Kidney (tissue), 2 donors: Measurements from ENCODE around the genes TFB1M and NOX3.

GRCh38 chr6:154803356-154804163 is 70.3 kb downstream of the SCAF8 start:
- PRO-cap: no peak
- RRBS: no CpG with 5 or more reads among the region's 1 CpG

DNA sequence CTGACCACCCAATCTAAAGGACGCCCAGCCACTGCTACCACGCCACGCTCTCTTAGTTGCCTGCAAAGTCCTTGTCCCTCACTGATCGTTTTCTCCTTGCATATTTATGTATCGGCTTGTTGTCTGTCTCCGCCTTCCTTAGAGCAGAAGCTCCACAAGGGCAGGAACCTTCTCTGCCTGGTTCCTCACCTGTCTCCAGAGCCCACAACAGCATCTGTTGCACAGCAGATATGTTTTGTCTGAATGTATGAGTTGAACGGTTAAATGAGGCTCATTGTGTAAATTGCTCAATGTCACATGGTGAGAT is 96.0 kb downstream of the TIAM2 start:
- PRO-cap: no peak
- RRBS: no CpG with 5 or more reads among the region's 7 CpGs

DNA sequence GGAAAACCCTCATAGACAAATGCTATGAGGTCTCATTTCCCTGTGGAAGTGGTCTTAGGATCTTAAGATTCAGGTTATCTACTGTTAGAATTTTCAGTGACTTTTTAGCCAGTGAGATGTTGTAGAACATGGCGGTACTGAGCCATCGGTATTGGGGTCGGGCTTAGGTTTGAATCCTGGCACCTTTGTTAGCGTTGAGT is 118.7 kb upstream of the CLDN20 start:
- PRO-cap: no peak
- RRBS: no CpG with 5 or more reads among the region's 4 CpGs

DNA sequence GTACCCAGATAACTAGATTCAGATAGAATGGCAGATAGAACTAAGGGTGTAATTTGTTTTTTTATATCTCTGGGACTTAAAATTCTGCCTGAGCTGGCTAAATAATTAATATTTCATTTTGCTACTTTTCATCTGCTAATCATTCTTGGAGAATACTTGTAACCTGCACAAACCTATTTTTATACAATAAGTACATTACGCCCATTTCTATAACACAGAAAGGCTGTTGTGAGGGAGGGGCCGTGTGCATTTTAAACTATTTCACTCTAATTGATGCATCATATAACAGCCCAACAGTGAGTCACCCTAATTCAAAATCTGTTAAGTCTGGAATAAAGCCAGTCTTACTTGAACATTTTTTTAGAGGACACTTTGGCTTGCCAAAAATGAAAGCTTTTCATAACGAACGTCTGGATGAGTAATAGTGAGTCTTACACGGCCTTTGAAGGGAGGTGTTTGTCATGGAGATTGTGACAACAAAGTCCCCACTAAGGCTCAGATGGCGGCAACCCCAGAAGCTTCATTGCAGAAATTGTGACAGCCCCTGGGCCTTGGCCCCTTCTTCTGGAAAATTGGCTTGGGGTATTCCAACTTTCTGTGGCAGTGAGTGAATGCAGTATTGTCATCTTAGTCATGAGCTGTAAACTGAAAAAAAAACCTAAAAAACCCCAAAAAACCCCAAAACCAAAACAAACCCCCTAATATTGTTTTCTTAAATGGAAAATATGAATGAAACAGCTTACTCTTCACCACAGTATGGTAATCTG is 92.7 kb upstream of the CLDN20 start:
- PRO-cap: no peak
- RRBS: no CpG with 5 or more reads among the region's 6 CpGs

GRCh38 chr6:155228544-155228999 is 35.2 kb upstream of the CLDN20 start:
- PRO-cap: no peak
- RRBS: no CpG with 5 or more reads among the region's 8 CpGs

DNA sequence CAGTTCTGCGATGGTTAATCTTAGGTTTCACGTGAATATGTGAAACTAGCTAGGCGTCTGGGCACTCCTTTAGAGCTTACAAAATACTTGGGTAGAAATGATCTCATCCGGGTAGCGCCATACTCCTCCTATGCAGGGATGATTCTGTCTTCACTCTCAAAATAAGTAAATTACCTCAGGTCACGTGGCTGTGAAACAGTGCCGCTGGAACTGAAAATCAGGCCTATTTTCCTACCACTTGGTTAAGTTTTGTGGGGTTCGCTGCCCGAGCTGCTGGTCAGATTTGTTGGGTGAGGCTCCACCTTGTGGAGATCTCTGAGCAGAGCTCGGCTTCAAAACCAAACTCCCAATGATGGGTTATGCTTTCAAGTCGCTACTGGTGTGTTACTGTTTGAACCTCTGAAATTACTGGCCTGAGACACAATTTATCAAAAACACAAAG is 15.5 kb upstream of the CLDN20 start:
- PRO-cap: no peak
- RRBS: no CpG with 5 or more reads among the region's 11 CpGs

DNA sequence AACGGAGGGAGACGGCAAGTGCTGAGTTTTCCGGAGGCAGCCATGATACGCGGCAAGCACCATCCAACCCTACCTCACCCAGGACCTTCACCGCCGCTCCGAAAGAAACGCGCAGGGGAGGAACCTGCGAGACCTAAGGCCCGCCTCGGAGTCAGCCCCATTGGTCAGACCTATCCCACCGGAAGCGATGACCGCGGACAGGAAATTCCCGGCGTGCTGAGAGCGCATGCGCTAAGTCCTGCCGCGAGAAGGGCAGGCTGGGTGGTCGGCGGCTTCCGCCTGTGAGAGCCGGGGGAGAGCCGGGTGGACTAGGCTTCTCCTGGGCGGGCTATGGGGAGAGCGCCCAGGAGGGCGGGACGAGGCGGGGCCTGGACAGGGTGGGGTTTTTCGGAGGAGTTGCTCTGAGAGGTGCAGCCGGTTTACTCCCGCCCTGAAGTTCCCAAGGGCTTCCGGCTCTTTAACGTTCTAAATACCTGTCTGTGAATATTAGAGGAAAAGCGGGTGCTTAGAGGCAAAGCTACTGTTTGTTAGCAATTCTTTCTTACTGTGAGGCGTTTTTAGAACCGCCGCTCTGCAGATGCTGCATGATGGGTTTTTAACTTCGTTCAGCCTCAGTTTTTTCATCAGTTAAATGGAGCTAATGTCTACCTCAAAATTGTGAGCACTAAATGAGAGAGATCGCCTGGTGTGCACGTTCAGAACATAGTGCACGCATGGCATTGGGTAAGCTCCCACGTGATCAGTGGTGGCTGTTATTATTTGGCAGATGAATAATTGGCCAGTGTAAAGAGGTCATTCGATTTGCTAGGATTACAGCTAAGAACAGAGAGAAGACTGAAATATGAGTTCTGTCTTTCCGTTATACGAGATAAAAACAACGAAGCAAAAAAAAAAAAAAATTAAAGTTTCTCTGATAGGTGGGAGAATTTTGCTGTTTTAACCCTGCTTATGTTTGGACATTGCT is at the start of gene TFB1M:
Gene TFB1M, minus strand, starts transcription at position 100 of the 964 bp plus-strand sequence.
- PRO-cap: bidirectional peak, plus-strand start at position 234 of the sequence, minus-strand start at position 100 of the sequence
- RRBS: 1% methylated on average over 10 of the region's 51 CpGs

GRCh38 chr6:155455596-155456091 is at the start of gene NOX3:
Gene NOX3 (minus strand): TSS chr6:155455839.
- PRO-cap: no peak
- RRBS: no CpG with 5 or more reads among the region's 5 CpGs

DNA sequence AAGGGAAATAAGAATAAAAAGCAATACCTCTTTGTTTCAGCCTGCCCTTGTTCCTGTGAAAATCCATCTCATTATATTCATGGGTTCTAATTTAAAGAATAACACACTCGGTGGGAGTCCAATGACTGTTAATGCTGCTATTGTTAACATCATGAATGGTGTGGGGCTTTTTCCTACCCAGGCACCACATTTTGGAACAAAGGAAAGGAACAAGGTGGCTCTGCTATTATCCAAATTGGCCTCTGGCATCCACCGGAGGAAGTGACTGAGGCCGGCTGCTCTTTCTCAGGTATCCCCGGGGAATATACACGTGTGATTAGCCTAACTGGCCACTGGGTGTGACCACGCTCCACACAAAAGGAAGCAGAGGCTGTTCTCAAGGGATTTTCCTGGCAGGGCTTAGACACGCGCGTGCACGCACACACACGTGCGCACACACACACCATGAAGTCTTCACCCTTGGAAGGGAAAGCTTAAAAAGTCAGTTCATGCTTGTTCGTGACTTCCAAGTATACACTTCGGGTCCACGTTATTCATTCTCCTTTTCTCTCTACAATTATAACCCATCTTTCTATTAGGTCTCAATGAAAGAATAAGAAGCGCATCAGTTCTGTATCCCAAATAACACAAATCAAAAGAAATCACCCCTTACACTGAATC is 601.1 kb upstream of the ARID1B start:
- PRO-cap: no peak
- RRBS: no CpG with 5 or more reads among the region's 16 CpGs

DNA sequence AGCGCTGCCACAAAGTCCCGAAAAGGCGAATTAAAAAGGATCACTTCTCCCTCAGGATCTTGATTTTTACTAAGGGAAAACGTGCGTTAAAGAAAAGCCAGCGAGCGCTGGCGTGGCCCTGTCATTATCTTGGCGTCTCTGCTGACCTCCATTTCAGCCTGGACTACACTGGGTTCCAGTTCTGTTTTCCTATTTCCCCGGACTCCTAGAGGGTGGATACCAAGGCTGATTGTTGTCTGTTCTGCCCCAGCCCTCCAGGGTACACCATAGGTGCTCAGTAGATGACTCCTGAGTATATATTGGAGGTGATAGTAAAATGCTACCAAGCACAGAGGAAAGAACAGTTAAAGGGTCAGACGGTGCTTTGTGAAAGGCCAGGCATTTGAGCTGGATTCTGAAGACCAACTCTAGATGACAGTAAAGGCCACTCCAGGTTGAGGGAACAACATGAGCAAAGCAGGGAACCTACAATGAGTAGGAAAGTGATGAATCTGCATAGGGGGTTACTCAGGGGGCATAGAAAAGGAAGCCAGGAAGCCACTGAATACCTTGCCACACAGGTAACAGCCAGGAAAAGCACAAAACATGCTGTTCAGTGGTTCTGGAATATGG is 89.1 kb upstream of the ARID1B start:
- PRO-cap: no peak
- RRBS: no CpG with 5 or more reads among the region's 11 CpGs

DNA sequence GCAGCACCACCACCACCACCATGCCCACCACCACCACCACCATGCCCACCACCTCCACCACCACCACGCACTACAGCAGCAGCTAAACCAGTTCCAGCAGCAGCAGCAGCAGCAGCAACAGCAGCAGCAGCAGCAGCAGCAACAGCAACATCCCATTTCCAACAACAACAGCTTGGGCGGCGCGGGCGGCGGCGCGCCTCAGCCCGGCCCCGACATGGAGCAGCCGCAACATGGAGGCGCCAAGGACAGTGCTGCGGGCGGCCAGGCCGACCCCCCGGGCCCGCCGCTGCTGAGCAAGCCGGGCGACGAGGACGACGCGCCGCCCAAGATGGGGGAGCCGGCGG is 969 bp downstream of the ARID1B start:
- PRO-cap: bidirectional peak, plus-strand start at position 90 of the sequence, minus-strand start outside the sequence; bidirectional peak, plus-strand start at position 292 of the sequence, minus-strand start at position 166 of the sequence
- RRBS: 2% methylated on average over 16 of the region's 27 CpGs

DNA sequence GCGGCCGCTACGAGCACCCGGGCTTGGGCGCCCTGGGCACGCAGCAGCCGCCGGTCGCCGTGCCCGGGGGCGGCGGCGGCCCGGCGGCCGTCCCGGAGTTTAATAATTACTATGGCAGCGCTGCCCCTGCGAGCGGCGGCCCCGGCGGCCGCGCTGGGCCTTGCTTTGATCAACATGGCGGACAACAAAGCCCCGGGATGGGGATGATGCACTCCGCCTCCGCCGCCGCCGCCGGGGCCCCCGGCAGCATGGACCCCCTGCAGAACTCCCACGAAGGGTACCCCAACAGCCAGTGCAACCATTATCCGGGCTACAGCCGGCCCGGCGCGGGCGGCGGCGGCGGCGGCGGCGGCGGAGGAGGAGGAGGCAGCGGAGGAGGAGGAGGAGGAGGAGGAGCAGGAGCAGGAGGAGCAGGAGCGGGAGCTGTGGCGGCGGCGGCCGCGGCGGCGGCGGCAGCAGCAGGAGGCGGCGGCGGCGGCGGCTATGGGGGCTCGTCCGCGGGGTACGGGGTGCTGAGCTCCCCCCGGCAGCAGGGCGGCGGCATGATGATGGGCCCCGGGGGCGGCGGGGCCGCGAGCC is 1.4 kb downstream of the ARID1B start:
- PRO-cap: bidirectional peak, plus-strand start at position 426 of the sequence, minus-strand start at position 250 of the sequence
- RRBS: 3% methylated on average over 25 of the region's 76 CpGs

DNA sequence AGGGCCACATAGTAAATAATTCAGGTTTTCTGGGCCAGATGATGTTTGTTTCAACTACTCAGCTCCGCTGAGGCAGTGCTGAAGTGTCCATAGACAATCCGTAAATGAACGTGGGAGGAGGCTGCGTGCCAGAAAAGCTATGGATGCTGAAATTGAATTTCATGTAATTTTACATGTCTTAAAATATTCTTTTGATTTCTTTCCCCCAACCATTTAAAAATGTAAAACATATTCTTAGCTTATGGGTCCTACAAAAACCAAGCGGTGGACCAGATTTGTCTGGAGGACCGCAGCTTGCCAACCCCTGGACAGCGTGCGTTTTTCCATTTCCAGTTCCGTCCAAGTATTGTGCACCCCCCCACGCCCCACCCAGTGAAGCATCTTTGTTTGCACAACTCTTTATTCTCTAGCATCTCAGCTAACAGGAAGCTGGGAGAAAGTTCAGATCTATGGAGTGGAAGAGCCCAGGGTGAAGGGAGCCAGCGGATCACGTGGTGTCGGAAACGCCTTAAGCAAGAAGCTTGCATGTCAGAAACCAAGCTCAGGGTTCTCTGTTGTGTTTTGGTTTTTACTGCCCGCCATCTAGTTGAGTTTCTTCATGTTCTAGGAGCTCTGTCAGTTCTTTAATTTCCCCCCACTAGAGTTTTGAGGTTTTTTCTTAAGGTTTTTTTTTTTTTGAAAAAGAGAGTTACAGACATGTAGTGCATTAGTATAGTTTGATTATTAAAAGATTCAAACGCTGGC is 29.8 kb downstream of the ARID1B start:
- PRO-cap: no peak
- RRBS: no CpG with 5 or more reads among the region's 16 CpGs

DNA sequence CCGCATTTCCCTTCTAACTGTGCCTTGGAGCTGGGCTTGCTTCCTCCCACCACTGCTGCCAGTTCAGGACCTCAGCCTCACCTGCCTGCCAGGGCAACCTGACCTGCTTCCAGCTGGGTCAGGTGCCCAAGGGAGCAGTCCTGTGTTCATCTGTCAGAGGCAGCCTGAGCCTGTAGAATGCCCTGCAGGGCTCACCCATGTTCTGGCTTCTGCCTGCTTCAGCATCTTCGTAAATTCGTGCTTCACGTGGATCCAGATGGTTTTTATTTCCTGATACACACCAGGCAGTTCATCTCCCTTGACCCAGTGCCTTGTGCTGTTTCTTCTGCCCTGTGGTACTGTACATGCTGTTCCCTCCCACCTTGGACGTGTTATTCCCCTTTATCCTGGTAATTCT is 50.2 kb downstream of the ARID1B start:
- PRO-cap: no peak
- RRBS: no CpG with 5 or more reads among the region's 5 CpGs

DNA sequence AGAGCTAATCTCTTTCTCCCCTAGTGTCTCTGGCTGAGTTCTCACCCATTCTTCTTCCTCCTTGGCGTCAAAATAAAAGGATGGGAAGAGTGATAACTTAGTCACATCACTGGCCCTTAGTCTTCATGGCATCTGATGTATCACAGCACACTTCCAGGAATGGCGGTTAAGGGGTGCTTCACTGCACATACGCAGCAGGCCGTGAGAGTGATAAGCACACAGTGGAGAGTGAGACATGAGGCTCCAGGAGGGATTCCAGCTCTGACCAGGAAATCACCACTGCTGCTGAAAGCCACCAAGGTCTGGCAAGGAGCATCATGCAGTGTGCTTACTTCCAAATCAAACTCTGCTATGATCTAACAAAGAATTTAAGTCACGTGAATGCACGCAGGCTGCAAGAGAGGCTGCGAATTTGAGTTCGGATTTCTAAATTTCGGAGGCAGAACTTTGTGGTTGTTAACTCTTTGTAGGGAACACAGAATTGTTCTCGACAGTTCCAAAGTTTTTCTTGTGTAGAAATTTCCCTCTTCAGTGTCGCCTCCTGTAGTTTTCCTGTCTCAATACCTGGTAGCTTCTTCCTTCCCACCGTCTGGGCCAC is 62.5 kb downstream of the ARID1B start:
- PRO-cap: no peak
- RRBS: no CpG with 5 or more reads among the region's 12 CpGs

DNA sequence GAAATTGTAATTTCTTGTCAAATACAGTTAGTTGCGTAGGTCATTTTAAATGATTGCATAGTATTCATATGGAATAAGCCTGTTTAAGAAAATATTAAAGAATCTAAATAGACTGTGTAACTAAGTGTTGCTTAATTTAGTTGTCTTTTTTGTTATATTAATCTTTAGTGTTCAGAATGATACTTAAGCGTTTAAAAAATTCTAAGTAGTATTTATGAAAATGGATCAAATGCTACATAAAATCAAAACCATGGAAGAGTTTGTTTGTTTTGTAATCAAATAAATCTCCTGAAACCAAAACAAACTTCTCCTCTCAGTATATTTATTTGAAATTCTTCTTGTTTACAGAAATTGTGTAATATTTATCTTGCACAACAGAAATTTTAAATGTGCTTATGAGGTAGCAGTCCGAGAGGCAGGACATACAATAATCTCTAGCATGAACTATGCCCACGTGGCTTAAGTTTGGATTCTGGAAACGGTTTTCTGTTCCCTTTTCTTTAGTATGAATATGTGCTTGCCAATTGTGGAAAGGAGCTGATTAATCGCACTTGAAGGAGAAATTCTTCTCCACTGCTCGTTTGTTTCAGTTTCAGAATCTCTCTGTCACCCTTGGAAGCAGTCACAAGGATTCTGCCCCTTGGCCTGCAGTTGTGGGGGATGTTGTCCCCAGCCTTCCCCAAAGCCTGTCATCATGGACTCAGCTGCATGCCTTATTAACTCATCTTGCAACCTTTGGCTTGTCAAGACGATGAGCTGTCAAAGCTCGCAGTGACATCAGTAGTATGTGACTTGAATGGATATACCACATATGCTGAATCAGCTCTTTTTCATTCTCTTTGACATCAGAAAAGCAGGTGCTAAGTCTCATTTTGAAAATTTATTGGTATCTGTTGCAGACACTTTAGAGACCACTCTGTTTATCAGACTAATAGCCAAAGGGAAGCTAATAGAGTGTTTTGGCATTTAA is 186.5 kb downstream of the ARID1B start:
- PRO-cap: no peak
- RRBS: no CpG with 5 or more reads among the region's 9 CpGs

GRCh38 chr6:157008750-157009653 is 231.8 kb downstream of the ARID1B start:
- PRO-cap: no peak
- RRBS: no CpG with 5 or more reads among the region's 10 CpGs

GRCh38 chr6:157030555-157031087 is 253.4 kb downstream of the ARID1B start:
- PRO-cap: unidirectional peak, minus-strand start at chr6:157030936
- RRBS: no CpG with 5 or more reads among the region's 11 CpGs

GRCh38 chr6:157036272-157036869 is 259.2 kb downstream of the ARID1B start:
- PRO-cap: no peak
- RRBS: no CpG with 5 or more reads among the region's 6 CpGs

- PRO-cap: no peak
- RRBS: 90% methylated on average over 1 of the region's 9 CpGs
Measured at GRCh38 chr6:157119484-157120264, 203.6 kb downstream of the TMEM242 start.